ENCODE results near the gene FIGN.

- PRO-cap, 2 experiments = no peak in any of the 2 experiments
- RAMPAGE, long total RNA, 5 experiments = no peak in any of the 5 experiments
Observed at GRCh38 chr2:159750398-159751496, 38.4 kb downstream of the MARCHF7 start.

DNA sequence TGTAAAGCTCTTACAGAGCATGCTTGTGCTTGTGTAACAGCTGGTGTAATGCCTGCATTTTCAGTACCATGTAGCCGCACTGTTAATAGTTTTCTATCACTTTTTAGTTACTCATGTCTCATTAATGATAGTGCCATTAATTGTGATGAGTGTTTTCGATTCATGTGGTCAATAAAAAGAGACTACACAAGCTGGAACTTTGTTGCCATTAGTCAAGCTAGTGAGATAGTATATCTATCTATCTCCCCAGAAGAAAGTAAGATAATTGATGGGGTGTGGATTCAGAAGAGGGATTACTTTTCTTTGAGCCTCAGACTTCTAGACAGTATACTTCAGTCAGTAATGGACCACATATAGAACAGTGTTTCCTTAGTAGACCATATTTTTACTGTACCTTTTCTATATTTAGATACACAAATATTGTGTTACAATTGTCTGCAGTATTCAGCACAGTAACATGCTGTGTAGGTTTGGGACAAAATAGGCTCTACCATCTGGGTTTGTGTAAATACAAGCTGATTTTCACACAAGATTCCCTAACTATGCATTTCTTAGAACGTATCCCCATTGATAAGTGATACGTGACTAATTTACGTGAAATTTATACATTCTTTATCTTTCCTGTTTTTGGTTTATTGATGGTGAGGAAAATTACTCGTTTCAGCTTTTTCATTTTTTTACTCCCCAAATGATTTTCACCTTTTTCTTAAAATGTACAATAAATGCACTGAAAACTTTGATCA, 27.6 kb downstream of the CD302 start:
- PRO-cap, 2 experiments = no peak in any of the 2 experiments
- RAMPAGE, long total RNA, 5 experiments = no peak in any of the 5 experiments

DNA sequence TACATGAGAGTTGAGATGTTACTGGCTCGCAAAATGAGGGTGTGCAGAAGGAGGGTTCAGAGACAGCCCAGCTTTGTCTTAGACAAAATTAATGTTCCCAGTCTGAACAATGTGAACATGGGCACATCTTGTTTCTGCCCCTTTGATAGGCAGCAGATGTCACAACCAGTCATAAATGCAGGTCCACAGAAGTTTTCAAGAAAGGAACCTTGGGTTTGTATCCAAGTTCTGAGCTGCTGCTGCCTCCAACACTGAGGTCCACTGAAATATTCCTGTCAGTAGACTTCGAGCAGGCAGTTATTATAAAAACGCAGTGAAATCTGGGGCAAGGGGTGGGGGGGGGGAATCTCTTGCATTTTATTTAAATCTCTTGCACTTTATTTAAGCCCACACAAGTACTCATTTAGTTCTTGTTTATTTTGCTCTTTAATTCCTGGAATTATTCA, 1.1 kb downstream of the CD302 start:
- PRO-cap, 2 experiments = no peak in any of the 2 experiments
- RAMPAGE, long total RNA, 5 experiments = no peak in any of the 5 experiments

DNA sequence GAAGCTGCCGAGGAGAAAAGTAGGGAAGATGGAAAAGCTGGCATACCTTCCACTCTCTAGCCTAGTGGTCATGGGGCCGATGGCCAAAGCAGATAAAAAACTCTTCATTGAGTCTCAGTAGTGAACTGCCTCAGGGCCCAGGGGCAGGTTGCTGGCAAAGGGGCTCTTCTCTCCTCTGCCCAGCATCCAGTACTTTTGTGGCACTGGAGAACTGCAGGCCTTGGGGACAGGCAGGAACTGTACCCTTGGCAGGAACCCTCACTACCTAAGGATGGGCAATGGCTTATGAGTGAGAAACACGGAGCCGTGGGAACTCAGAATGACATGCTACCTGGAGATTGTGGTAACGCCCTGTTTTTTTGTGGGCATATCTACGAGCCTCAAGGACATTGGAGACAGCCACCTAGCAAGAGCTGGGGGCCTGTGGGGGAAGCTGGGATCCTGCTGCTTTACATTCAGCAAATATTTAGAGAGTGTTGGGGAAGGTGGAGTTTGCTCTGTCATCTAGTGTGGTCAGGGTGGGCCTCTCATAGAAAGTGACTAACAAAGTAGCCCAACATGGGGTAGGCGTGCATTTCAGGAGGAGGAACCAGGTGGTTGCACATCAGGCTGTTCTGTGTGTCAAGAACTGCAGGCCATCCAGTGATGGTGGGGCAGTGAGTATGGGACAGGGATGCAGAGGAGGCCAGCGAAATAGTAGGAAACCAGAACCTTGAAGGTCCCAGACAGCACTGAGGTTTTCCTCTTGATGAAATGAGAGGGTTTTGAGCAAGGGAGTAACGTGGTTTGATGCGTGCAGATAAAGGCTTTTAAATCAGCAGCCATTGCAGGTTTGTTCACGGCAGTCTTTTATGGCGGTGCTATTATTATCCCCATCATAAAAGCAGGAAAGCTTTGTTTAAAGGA, 22.8 kb upstream of the ITGB6 start:
- PRO-cap, 2 experiments = no peak in any of the 2 experiments
- RAMPAGE, long total RNA, 5 experiments = no peak in any of the 5 experiments

GRCh38 chr2:160227294-160227686, 27.2 kb upstream of the ITGB6 start:
- PRO-cap, 2 experiments = peak in 1 of 2 experiments; most common plus-strand start chr2:160227521 (in 1)
- RAMPAGE, long total RNA, 5 experiments = no peak in any of the 5 experiments

DNA sequence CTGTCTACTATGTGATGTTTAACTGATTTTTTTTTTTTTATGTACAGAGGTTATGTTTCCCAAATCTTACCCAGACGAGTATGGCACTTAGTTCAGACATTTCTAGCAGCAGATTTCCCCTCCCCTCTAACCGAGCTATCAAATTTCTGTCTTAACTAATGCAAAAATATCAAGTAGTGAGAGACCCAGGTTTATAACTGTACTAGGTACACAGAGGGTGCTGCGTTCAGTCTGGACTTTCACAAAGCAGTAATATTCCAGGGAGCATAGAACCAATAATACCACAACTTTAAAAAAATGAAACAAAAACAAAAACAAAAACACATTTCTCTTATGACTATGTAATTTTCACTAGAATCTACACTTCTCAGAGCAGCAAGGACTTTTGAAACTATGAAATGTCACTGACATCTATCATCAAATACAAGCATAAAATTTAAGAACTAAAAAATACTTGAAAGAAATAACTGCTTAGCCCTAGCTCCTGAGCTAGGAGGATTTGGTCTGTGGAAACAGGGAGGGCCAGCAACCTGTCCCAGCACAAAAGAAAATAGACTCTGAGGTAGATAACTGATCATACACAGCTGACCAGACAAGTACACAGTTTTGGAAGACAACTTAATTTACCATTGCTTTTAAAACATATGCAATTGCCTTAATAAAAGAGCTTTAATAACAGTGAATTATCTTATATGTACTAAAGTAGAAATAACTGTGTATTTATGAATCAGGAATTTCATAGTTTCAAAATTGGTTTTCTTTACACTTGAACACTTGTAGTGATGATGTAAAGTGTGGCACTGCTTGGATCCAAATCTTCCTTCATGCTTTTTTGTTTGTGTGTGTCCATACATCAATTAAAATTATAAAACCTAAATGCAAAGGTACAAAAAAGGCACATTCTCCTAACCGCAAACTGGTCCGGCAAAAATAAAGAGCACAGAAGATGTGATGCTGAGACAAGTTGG, 72.7 kb upstream of the ITGB6 start:
- PRO-cap, 2 experiments = no peak in any of the 2 experiments
- RAMPAGE, long total RNA, 5 experiments = no peak in any of the 5 experiments

GRCh38 chr2:160375714-160376299, 117.8 kb downstream of the RBMS1 start:
- PRO-cap, 2 experiments = peak in 1 of 2 experiments; most common plus-strand start chr2:160375998 (in 1)
- RAMPAGE, long total RNA, 5 experiments = no peak in any of the 5 experiments

- PRO-cap, 2 experiments = no peak in any of the 2 experiments
- RAMPAGE, long total RNA, 5 experiments = no peak in any of the 5 experiments
Observed at GRCh38 chr2:160387608-160388352, 105.8 kb downstream of the RBMS1 start.

DNA sequence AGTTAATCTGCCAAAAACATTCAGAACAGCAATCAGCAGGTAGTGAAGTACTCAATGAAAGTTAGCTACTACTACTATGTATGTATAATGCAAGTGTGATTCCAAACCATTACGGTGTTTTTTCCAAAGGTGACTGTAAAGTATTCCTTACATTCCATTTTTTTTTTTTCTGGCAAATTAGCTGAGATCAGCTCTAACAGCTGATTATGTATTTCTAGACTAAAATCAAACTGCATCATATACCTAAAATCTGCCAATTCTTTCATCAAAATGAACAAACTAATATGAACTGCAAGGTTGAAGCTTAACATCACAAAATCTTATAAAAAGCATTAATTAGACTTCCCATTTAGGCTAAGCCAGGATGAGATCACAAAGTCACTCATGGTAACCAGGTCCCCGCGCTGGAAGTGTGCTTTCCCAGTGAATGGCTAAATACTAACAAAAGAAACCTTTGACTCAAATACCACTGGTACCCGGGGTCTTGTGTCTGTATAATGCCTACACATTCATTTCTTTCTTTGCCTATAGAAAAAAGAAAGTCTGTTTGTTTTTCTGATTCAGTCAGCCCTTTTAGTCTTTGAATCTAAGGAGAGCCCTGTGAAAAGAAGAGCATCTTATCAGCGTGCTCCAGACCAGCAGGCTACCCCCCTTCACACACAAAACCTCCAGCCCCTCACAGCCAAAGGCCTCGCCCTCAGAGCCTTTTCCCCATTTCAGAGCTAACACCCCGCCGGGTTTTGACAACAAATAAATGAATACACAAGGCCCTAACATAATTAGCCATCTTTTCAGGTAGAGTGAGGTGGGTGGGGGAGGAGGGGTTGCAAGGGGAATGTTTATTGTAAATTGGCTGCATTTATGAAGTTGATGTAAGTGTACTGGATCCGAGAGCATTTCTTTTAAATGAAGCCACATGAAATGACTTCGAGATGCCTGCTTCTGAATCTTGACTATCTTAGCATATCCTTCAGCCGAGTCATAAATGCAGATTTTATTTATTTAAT, 88.2 kb downstream of the RBMS1 start:
- PRO-cap, 2 experiments = no peak in any of the 2 experiments
- RAMPAGE, long total RNA, 5 experiments = no peak in any of the 5 experiments

GRCh38 chr2:160420262-160420740, 73.3 kb downstream of the RBMS1 start:
- PRO-cap, 2 experiments = no peak in any of the 2 experiments
- RAMPAGE, long total RNA, 5 experiments = no peak in any of the 5 experiments

- PRO-cap, 2 experiments = no peak in any of the 2 experiments
- RAMPAGE, long total RNA, 5 experiments = no peak in any of the 5 experiments
Observed at GRCh38 chr2:160491028-160491423, 2.6 kb downstream of the RBMS1 start.

DNA sequence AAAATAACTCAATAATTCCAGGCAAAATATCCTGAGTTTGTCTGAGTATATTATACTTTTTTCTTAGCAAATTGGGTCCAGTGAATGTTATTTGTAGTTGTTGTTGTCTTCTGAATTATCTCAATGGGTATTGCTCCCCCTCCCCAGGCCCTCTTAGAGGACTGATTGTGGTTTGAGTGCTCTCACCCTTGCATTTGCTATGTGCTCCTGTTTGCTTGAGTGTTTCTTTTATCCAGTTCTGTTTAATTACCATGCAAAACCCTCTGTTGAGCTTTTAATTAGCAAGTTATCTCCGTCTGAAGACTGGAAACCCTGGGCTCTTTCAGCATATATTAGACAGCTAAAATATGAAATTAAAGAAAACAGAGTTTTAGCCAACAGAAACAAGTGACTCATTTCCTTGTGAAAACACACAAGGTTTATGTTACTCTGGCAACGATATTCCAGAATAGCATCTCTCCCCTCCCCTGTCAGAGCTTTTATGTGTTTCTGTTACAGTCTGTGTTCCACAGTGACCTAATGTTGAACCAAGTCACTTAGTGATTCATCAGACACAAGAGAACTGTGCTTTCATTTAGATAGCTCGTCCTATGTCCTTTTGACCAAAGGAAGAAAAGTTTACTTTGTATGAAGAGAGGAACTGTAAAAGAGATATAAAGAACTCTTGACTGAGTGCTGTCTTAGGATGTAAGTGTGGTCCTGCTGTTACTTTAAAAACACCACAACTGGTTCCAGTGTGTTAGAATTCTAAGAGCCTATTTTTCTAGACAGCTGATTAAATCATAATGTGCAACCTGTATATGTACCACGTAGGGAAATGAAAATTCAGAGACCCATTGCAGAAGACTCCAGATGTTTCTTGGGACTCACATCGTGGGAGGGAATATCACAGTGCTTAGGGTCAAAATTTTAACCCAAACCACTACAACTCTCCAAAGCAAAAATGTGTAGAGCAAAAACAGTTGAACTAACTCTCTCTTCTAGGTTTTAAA, 172.8 kb upstream of the RBMS1 start:
- PRO-cap, 2 experiments = no peak in any of the 2 experiments
- RAMPAGE, long total RNA, 5 experiments = no peak in any of the 5 experiments

DNA sequence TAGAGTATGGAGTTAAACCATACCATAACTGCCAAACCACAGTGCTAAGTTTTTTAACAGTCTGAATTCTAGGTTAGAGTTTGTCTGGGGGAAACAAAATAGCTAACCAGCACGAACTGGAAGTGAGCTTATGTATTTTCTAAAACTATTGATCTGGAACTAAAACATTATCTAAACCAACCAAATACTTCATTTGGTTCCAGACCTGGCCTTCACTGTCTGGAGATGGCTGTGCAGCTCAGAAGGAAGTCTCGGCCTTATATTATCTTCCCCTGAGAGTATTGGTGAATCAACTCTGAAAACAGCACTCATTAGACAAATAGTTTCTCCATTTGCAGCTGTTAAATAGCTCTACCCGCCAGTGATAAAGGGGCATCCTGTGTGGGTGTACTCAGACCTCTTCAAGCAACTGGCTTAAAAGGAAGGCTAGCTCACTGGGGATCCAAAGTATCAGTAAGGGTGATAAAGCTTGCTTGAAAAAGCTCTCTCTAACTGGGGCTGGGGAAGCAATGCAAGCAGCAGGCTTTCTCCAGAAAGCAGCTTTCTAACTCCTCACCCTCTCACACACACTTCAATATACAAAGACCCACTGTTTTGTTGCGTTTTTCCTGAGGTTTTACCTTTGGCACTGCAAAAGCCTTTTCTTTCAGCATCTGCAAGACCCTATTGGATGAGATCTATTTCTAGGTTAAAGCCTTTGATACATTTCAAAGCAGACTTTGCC, 65.0 kb upstream of the PSMD14 start:
- PRO-cap, 2 experiments = peak in 1 of 2 experiments; most common plus-strand start position 215 of the sequence (in 1)
- RAMPAGE, long total RNA, 5 experiments = no peak in any of the 5 experiments

- PRO-cap, 2 experiments = no peak in any of the 2 experiments
- RAMPAGE, long total RNA, 5 experiments = no peak in any of the 5 experiments
Observed at GRCh38 chr2:162344489-162344914, 570 bp downstream of the GCA start.

GRCh38 chr2:162710432-162710744, 128.2 kb downstream of the KCNH7 start:
- PRO-cap, 2 experiments = no peak in any of the 2 experiments
- RAMPAGE, long total RNA, 5 experiments = no peak in any of the 5 experiments

DNA sequence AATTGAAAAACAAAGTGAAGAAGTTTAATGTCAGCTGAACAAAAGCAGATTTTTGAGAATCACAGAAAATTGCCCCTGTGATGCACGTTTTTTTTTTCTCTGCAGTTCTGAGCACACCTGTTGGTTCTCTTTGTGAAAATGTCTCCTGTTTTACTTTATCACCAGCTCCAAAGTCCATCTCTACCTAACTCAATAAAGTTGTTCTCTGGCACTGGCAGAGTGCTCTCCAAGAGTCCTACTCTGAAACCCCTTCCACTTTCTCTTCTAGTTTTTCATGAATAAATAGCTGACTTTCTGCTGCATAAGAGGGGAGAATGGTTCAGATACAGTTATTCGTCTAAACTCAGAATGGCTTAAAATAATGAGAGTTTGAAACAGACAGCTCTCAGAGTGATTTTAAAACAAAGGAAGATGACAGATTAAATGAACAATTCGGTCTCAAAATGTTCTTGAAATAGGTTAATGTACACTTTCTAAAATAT, 126.3 kb downstream of the KCNH7 start:
- PRO-cap, 2 experiments = no peak in any of the 2 experiments
- RAMPAGE, long total RNA, 5 experiments = no peak in any of the 5 experiments

- PRO-cap, 2 experiments = peak in 2 of 2 experiments; most common plus-strand start chr2:163736106 (in 1); most common minus-strand start chr2:163735997 (in 2)
- RAMPAGE, long total RNA, 5 experiments = start-site peak on the minus strand in 1 of 5 experiments, at chr2:163736000-163736061 at its widest, 47 reads per replicate
Observed at GRCh38 chr2:163735503-163736528, at the start of gene FIGN. Gene FIGN, minus strand, starts transcription at chr2:163736008.

GRCh38 chr2:164009838-164010605, 274.2 kb upstream of the FIGN start:
- PRO-cap, 2 experiments = no peak in any of the 2 experiments
- RAMPAGE, long total RNA, 5 experiments = no peak in any of the 5 experiments

DNA sequence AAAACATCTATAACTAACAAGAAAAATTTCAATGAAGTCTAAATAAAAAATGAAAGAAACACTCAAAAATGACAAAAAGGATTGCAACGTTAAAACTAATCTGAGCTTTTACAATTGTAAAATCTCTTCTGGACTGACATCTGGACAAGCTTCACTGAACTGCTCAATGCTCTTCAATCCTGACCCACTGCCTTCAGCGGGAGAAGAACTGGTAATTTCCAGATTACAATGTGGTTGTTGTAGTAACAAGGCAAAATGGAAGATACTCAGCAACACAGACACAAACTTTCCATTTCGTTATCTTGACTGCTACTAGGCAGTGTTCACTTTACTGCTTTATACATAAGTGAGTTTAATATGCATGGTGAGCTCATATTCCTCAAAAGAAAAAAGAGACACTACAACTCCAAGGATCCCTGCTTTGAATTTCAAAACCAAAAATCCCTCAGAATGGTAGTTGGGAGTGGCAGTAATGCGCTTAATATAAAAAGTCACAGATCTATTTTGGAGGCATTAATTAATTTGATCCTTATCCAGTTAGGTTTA, 51.9 kb downstream of the GRB14 start:
- PRO-cap, 2 experiments = no peak in any of the 2 experiments
- RAMPAGE, long total RNA, 5 experiments = no peak in any of the 5 experiments

DNA sequence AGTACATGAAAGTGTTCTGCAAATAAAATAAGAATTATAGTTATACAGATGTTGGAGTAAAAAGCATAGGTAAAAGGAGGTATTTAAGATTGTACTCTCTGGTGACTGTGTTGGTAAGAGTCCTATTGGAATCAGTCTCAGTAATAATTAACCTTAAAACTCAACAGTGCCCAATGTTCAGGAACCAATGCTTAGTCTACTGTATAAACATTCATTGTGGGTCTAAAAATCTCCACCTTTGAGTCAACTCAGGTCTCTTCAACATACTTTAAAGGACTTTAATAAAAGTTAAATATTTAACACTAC, 90.0 kb upstream of the GRB14 start:
- PRO-cap, 2 experiments = no peak in any of the 2 experiments
- RAMPAGE, long total RNA, 5 experiments = no peak in any of the 5 experiments